Placental pericyte (primary cell): ENCODE results near the genes PTMS, GNB3 and C1RL.

GRCh38 chr12:6765982-6766796 is at the start of gene PTMS:
Gene PTMS, plus strand, starts transcription at chr12:6766363.
- CAGE, long polyA plus RNA, result no peak

GRCh38 chr12:6775737-6776107 is 3.4 kb downstream of the LAG3 start:
- CAGE, long polyA plus RNA, result no peak

GRCh38 chr12:6778645-6779500 is 6.6 kb downstream of the LAG3 start:
- CAGE, long polyA plus RNA, result no peak

GRCh38 chr12:6837716-6838235 is 2.9 kb upstream of the GNB3 start:
- CAGE, long polyA plus RNA, result no peak

- CAGE, long polyA plus RNA, result no peak
Observed at GRCh38 chr12:6839619-6840408, 911 bp upstream of the GNB3 start.

DNA sequence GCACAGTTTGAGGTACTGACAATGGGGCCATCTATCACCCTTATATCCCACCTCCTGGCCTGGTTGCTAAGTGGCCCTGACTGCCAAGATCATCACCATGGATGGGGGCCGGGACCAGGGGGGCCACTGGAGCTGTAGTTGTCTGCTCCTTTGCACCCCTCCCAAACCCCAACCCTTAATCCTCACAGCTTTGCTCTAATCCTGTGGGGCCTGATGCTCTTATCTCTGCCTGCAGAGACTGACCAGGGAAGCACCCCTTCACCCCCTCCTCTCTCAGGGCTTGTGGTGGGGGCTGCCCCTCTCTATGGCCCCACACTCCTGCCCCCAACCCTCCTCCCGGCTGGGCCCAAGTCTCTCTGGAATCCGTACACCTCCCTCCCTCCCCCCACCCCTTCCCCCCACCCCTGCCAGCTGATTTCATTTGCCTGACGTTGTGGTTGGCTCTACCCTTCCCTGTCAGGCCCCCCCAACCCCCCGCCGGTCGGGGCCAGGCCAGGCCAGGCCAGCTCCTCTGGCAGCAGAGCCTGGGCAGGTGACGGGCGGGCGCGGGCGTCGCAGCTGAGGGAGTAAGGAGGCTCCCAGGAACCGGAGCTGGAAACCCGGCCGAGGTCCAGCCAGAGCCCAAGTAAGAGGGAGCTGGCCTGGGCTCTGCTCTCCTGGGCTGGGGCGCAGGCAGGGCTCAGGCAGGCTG is at the start of gene GNB3:
Gene GNB3, plus strand, starts transcription at position 517 of the 691 bp plus-strand sequence.
- CAGE, long polyA plus RNA, result no peak

GRCh38 chr12:6865937-6866468 is 1.3 kb upstream of the TPI1 start:
- CAGE, long polyA plus RNA, result no peak

GRCh38 chr12:6867678-6868465 is 541 bp downstream of the TPI1 start:
- CAGE, long polyA plus RNA, result no peak

DNA sequence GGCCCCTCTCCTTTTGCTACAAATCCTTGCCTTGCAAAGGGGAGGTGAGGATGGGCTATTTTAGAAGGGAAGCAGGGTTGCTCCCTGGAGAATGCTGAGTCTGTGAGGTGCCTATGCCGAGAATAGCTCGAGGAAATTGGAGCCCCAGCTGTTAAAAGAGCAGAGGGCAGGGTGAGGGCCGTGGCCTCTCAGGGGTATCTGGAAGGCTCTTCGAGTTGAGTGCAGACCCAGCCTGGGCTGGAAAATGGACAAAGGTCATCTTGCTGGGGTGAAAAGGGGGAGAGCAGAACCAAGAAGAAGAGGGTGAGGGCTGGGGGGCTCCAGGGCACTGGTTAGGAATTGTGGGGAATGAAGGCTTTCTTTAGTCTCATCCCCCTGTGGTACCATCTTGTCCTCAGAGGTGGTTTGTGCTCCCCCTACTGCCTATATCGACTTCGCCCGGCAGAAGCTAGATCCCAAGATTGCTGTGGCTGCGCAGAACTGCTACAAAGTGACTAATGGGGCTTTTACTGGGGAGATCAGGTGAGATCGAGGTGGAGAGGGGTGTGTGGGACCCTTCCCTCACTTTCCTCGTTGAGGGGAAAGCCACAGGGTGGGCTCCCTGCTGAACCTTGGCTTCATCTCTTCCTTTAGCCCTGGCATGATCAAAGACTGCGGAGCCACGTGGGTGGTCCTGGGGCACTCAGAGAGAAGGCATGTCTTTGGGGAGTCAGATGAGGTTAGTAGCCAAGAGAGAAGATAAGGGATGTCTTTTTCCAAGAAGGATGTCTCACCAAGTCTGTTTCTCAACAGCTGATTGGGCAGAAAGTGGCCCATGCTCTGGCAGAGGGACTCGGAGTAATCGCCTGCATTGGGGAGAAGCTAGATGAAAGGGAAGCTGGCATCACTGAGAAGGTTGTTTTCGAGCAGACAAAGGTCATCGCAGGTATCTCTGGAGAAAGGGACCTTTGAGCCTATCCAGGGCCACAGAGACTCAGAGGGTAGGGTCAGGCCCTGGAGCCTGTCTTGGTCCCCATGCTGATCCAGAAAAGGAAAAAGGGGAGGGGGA is 1.5 kb downstream of the TPI1 start:
- CAGE, long polyA plus RNA, result no peak

DNA sequence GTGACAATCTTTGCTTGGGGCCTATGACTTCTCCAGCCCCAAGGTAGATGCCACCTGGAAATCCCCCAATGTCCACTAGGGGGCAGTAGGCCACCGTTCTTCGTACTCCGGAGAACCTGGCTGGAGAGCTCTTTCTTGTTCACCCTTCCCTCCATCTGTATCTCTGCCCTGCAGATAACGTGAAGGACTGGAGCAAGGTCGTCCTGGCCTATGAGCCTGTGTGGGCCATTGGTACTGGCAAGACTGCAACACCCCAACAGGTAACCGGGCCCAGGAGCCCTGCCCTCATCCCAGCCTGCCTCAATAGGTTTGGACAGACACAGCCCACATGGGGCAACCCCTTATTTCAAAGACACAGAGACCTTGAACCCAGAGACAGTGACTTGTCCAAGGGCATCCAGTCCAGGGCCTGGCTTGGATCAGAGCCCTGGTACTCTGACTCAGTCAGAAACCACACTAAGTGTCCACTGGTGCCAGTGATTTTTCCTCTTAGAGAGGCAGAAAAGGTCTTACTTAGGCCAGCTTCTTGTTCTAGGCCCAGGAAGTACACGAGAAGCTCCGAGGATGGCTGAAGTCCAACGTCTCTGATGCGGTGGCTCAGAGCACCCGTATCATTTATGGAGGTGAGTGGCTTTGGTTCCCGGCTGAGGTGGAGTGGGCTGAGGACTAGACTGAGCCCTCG is 2.3 kb downstream of the TPI1 start:
- CAGE, long polyA plus RNA, result no peak

GRCh38 chr12:6886174-6887133 is 13.4 kb upstream of the SPSB2 start:
- CAGE, long polyA plus RNA, result no peak

GRCh38 chr12:6929368-6929877 is 1.7 kb downstream of the ATN1 start:
- CAGE, long polyA plus RNA, result no peak

- CAGE, long polyA plus RNA, result no peak
Observed at GRCh38 chr12:6962132-6962531, 8.3 kb downstream of the PHB2 start.

GRCh38 chr12:7061046-7061971 is 791 bp downstream of the C1S start:
- CAGE, long polyA plus RNA, result no peak

GRCh38 chr12:7065073-7065428 is 4.5 kb downstream of the C1S start:
- CAGE, long polyA plus RNA, result no peak

DNA sequence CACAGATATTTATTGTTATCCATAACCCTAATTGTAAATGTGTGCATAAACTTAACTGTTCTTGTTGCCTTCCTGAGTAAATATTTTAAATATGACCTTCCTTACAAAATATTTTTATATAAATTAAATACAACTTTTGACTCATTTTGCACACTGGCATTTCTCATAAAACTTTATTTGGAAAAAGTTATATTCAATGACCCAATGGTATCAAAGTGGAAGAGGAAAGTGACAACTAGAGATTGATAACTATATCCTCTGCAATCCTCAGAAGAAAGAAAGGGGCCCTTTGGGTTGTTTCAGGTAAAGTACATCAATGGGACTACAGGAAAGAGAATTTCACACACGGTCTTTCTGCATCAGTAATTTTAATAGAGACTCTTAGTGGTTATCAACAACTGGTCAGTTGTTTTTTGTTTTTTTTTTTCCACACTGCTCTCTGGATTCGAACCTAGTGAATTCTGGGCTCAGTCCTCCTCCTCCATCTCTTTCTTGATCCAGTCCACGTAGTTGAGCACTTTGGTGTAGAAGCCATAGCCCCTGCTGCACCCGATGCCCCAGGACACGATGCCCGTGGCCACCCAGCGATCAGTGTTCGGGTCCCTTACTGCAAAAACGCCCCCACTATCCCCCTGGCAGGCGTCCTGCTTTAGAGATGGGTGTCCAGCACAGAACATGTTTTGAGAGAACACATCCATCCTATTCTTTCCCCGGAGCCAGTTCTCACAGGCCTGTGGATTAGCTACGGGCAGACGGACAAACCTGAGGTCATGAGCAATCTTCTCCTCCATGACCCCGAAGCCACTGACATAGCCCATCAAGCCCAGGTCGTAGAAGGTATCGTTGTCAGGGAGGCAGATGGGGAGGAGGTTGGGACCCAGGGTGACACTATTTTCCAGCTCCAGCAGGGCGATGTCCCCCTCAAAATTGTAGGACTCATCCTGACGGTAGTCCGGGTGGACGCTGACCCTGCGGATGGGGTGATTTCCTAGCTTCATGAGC is 11.9 kb downstream of the C1R start:
- CAGE, long polyA plus RNA, result no peak

DNA sequence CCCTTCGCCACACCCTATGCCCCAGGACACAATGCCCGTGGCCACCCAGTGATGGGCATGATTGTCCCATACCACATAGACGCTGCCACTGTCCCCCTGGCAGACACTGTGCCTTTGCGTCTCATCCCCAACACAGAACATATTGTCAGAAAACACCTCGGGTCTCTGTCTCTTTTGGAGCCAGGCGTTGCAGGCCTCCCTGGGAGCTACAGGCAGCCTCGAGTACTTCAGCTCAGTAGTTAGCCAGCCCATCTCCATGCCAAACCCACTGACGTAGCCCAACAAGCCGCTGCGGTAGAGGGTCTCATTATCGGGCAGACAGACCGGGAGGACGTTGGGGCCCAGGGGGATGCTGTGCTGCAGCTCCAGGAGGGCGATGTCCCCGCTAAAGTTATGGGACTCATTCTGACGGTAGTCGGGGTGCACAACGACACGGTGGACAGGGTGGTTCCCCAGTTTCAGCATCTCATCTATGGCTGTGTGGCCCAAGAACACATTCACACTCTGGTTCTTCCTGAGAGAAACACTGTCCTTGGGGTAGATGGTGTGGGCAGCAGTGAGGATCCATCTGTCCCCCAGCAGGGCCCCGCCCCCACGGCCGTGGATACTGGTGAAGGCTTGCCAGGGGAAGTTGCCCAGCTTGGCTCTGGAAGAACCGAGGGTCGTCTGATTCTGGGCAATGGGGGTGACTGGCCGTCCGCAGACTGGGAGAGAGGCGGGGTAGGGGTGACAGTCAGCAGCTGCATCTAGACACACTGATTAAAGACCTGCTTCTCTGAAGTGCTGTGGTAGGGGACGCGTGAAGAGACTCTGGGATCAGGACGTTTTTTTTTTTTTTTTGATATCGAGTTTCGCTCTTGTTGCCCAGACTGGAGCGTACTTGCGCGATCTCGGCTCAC is 4.5 kb upstream of the C1R start:
- CAGE, long polyA plus RNA, result no peak

GRCh38 chr12:7109015-7109464 is at the start of gene C1RL:
Gene C1RL, minus strand, starts transcription at chr12:7109214.
- CAGE, long polyA plus RNA, result no peak

- CAGE, long polyA plus RNA, result no peak
Observed at GRCh38 chr12:7131649-7132121, 1.5 kb downstream of the CLSTN3 start.

DNA sequence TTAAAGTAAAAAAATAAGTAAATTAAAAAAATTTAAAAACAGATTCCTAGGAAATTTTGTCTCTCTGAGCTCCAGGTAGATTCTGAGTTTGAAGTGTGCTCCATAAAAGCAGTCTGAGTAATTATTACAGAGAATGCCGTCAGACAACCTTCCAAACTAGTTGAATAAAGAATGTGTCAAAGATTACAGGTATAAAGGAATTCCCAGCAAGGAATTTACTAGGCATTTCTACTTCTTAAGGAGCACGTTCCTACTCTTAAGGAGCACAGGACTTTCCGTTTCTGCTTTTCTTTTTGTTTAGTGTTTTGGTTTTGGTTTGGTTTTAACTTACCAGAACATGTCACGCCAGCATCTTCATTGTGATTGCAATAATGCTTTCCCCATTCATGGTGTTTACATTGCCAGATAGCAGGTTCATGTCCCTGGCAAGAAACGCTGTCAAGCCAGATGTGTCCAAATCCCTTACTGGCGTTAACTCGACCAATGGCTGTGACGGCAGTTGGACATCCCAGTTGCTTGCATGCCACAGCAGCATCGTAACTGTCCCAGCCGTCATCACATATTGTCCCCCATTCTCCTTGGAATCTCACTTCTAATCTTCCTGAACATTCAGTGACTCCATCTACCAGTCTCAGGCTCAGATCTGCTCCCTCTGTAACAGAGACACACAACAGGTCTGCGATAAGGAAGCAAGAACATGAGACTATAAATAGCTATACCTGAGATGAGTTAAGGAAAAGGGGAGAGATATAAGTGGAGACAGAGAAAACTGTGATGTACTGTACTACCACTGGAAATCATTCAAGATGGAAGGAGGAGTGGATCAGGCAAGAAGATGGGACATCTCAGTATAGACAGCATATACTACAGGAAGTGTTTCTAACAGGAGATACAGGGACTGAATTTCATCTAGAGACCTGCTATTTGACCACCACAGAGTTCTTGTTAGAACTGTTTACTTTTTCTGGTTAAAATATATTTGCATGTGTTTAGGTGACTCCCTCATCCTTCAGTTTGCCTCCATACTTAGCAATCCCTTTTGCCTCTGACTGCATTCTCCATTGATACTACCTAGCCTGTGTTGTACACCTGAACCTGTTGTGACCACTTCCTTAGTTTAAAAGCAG is 6.7 kb downstream of the CD163 start:
- CAGE, long polyA plus RNA, result no peak